Umbilical cord (tissue), 2 donors: ENCODE results near the genes BUD13, TAGLN and SCN2B.

DNA sequence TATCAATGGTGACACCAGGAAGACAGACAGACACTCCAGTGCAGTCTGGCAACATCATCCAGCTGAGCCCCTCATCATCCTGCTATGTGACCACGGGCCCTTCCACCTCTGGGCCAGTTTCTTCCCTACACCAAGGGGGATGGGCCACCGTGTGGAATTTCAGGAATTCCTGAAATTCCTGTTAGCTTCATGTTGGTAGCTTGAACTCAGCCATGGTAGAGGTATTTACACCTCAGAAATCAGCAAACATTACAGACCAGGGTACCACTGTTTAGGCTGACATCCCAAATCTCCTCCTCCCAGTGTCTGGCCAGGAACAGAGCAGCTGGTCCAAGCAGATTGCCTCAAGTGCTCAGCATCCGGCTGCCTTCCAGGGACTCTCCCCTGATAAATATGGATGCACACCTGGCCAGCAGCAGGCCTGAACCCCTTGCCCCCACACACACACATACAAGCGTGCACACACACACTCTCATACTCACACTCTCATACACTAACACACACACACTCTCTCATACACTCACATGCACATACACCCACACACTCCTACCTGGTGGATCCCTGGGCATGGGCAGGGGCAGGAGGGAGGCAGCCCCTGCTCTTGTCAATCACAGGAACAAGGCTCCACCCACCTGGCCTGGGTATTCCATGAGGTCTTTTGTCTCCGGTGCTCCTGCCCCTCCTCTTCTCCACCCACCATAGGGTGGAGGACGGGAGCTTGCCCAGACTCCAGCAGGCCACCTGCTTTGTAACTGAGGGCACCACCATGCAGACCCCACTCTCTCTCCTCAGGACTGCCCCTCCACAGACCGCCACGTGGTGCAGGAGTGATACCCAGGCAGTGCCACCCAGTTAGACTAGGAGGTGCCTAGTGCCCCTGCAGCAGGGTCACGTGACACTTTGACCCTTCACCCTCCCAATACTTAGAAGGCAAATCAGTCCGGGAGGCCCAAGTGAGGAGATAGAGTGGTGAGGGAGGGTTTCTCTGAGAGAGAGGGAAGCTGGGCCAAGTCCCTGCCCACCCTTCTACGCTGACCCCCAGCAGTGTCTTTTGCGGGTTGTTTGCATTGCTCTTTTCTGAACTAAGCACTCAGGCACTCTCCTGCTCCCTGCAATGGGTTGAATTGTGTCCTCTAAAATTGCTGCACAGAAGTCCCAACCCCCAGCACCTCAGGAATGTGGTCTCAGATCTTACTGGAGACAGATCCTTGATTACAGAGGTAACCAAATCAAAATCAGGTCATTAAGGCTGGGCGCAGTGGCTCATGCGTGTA is 84.9 kb downstream of the BUD13 start:
- RAMPAGE, long total RNA = no peak

- RAMPAGE, long total RNA = start-site peak on the minus strand at chr11:116772977-116772992, 125 and 77 reads in 2 replicates
Observed at GRCh38 chr11:116772361-116773460, at the start of gene BUD13. TSS of gene BUD13 (minus strand) at chr11:116772987.

GRCh38 chr11:116788557-116788920 is 716 bp upstream of the ZPR1 start:
- RAMPAGE, long total RNA = no peak

DNA sequence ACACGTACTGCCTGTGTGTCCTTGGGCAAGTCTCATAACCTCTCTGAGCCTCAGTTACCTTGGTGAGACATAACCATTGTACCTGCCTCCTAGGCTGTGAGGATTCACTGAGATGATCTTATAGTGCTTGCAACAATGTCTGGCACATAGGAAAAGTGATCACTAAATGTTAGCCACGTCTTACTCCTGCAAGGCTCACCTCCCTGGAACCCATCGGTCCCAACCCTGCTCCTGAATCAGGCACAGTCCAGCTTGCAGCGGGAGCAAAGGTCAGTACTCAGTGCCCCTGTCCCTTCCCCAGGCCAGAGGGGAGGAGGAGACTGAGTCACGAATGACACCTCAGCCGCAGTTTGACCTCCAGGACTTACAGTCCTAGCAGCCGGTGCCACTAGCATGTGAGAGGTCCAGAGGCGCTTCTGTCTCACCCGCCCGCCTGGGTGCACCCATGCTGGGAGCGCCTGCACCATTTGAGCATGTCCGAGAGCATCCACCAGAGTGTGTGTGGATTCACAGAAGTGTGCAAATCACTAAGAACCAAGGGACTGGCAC is 3.0 kb upstream of the APOA4 start:
- RAMPAGE, long total RNA = no peak

DNA sequence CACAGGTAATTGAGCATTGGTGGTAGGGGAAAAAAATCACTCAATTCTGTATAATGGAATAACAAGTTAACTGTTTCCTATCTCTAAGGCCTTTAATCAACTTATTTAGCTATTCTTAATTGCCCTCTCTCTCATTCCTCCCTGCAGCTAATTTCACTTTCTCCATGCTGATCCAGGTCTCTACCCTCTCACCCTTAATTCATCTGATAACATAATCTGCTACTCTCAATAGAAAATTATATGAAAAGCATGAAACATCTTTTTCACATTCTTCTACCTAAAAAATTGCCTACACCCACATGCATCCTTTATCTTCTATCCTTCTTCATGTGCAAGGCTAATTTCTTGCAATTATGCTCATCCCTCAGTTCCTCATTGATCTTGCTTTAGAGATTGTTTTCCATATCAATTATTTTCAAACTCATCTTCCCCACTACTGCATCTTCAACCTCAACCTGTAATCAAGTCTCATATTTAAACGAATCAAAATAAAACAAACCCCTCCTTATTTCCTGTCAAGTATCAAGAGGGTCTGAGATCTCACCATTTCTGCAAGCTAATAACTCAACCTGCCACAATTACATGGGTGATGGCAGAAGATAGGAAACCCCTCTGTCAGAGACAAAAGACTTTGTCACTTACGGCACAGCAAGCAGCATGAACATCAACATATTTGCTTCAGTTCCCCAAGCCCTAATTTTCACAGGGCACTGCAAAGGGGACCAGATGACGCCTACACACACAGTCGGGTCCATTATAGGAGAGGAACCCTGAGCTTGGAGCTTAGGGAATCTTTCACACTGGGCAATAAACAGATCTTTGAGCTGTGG is 108.5 kb upstream of the APOA1 start:
- RAMPAGE, long total RNA = no peak

- RAMPAGE, long total RNA = no peak
Observed at GRCh38 chr11:117013302-117013732, 84.9 kb downstream of the SIK3 start.

- RAMPAGE, long total RNA = no peak
Observed at GRCh38 chr11:117044773-117045613, 53.2 kb downstream of the SIK3 start.

- RAMPAGE, long total RNA = no peak
Observed at GRCh38 chr11:117069363-117069929, 28.8 kb downstream of the SIK3 start.

- RAMPAGE, long total RNA = no peak
Observed at GRCh38 chr11:117096346-117097064, 1.7 kb downstream of the SIK3 start.

DNA sequence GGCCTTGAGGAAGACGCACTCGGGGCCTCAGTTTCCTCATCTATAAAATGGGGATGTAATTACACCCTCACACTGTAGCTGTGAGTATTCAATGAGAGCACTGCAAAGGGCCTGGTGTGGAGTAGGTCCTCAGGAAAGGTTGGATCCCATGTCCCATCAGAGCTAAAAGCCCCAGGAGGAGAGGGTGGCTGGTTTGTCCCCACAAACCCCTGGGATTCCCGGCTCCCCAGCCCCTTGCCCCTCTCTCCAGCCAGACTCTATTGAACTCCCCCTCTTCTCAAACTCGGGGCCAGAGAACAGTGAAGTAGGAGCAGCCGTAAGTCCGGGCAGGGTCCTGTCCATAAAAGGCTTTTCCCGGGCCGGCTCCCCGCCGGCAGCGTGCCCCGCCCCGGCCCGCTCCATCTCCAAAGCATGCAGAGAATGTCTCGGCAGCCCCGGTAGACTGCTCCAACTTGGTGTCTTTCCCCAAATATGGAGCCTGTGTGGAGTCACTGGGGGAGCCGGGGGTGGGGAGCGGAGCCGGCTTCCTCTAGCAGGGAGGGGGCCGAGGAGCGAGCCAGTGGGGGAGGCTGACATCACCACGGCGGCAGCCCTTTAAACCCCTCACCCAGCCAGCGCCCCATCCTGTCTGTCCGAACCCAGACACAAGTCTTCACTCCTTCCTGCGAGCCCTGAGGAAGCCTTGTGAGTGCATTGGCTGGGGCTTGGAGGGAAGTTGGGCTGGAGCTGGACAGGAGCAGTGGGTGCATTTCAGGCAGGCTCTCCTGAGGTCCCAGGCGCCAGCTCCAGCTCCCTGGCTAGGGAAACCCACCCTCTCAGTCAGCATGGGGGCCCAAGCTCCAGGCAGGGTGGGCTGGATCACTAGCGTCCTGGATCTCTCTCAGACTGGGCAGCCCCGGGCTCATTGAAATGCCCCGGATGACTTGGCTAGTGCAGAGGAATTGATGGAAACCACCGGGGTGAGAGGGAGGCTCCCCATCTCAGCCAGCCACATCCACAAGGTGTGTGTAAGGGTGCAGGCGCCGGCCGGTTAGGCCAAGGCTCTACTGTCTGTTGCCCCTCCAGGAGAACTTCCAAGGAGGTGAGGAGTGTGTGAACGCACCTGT is at the start of gene TAGLN:
TAGLN (plus strand) TSS at position 622 of the 1,106 bp plus-strand sequence.
- RAMPAGE, long total RNA = start-site peak on the plus strand centred at position 629 of the sequence, 47 bp wide, 7,414 and 3,097 reads in 2 replicates

- RAMPAGE, long total RNA = no peak
Observed at GRCh38 chr11:117204884-117205162, 5.7 kb downstream of the TAGLN start.

DNA sequence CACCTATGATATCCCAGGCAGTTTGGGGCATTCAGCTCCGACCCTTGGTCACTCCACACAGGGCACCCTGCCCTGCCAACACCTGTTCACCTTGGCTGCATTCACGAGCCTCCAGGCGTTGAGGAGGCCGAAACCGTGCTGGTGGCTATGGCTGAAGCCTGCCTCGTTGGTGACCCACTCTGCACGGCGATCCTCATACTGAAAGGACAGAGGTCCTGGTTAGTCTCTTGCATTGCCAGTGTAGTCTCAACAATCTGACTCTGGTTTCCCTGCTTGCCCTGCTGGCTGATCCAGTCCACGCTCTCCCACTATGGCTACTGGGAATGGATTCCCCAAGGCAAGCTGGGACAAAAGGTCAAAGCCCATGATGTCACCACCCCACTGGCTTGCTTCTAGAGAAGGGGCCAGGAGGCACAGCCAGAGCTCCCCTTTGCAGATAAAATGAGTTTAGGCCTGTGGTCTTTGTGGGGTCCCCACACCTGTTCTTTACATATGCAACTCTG is 12.9 kb downstream of the PCSK7 start:
- RAMPAGE, long total RNA = no peak

GRCh38 chr11:117244148-117244859 is 11.8 kb downstream of the RNF214 start:
- RAMPAGE, long total RNA = no peak

- RAMPAGE, long total RNA = no peak
Observed at GRCh38 chr11:117300639-117301045, 15.4 kb downstream of the BACE1 start.

DNA sequence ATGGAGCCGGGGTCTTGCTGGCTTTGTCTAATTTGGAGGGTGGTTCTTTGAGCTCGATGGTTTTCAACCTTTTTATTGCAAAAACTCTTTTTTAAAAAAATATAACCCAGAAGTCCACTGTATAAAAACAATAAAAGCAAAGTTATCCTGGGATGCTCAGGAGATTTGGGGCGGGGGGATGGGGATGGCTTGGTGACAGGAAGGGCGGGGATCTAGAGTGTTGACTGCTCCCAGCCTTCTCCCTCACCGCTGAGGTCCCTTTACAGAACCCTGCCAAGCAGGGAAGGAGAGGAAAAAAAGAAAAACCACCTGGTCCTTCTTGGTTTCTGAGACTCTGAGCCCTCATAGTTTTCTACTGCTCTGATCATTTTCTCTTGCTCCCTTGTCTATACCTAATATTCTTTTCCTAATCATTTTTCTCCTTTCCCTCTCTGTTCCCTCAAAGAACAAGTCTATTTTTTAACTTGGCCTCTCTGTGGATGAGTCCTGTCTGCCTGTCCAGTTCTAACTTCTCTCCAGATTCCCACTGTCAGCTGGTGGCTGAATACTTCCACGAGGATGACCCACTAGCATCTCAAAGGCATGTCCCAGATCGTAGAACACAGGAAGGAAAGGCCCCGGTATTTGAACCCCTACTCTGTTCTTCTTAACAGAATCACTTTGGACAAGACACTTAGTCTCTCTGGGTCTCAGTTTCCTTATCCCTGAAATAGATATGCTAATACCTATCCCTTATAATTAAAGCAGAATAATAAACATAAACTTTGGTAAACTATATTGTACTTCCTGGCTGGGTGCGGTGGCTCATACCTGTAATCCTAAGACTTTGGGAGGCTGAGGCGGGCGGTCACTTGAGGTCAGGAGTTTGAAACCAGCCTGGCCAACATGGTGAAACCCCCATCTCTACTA is 7.9 kb downstream of the BACE1 start:
- RAMPAGE, long total RNA = no peak

DNA sequence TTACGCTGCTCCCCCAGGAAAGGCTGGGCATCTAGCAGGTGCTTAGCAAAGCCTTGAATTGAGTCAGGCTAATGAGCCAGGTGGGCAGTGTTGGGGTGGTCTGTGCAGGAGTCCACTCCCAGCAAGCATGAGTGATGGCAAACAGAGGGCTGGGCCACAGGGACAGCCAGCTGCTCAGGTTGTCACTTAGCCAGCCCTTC is 149.9 kb downstream of the DSCAML1 start:
- RAMPAGE, long total RNA = no peak

GRCh38 chr11:118142618-118143220 is 9.9 kb downstream of the SCN4B start:
- RAMPAGE, long total RNA = no peak

- RAMPAGE, long total RNA = no peak
Observed at GRCh38 chr11:118176358-118176774, at the start of gene SCN2B. TSS of gene SCN2B (minus strand) at chr11:118176639.

DNA sequence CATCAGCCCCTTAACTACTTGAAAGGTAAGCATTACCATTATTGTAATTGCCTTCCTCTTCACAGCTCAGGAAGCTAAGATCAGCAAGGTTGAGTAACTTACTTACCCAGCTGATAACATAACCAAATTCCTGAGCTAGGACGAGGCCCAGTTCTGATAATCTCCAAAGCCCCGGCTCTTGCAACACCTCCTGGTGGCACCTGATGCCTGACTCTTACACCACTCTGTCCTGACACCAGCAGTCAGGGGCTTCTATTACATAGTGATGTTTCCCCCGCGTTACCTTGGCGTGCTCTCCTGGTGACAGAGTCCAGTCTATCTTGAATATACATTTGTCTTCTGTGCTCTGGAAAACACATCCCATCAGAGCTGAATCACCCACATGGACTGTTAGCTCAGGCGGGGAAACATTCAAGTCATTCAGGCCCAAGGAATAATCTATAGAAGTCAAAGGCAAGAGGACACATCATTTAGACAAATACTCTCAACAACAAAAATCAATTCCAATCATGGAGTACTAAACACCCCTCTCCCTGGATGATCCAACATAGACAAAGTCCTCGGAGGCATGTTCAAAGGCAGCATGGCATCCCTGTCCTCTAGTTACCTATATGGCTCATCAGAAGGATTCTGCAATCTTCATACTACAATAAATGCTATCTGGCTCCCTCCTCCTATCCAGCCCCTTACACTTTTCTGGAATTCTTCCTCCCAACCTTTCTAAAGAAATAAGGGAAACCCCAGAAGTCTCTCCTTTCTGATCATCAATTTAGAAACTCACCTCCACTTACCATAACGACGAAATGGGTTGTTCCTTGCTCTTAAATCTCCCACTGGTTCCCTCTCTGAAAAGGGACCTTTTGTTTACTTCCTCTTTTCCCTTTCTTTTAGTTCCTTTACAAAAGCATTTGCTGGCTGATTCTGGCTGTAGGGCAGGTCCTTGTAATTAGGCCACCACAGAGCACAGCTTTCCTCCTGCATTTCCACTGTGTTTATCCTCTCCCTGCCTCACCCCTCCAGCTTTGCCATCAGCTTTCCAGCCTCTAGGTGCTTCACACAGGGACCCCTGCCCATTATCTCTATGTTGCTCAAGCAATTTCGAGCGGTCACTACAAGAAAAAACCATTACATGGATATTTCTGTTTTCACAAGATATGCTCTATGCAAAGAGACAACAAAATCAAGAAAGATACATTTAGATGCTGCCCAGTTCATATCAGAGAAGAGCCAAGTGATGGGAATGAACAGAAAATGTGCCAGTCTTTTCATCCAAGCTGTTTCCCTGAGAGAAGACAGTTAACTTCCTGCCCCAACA is 12.2 kb downstream of the JAML start:
- RAMPAGE, long total RNA = no peak

GRCh38 chr11:118231301-118231900 is 6.6 kb upstream of the JAML start:
- RAMPAGE, long total RNA = no peak